Neural progenitor cell (in vitro differentiated cells): ENCODE measurements around the genes FIZ1 and NLRP8.

GRCh38 chr19:55088560-55089120 is 13.0 kb downstream of the EPS8L1 start:
- RAMPAGE, long total RNA: no peak

- RAMPAGE, long total RNA: no peak
Measured at GRCh38 chr19:55094193-55094484, 18.5 kb downstream of the EPS8L1 start.

GRCh38 chr19:55172554-55173137 is 6.2 kb upstream of the DNAAF3 start:
- RAMPAGE, long total RNA: no peak

DNA sequence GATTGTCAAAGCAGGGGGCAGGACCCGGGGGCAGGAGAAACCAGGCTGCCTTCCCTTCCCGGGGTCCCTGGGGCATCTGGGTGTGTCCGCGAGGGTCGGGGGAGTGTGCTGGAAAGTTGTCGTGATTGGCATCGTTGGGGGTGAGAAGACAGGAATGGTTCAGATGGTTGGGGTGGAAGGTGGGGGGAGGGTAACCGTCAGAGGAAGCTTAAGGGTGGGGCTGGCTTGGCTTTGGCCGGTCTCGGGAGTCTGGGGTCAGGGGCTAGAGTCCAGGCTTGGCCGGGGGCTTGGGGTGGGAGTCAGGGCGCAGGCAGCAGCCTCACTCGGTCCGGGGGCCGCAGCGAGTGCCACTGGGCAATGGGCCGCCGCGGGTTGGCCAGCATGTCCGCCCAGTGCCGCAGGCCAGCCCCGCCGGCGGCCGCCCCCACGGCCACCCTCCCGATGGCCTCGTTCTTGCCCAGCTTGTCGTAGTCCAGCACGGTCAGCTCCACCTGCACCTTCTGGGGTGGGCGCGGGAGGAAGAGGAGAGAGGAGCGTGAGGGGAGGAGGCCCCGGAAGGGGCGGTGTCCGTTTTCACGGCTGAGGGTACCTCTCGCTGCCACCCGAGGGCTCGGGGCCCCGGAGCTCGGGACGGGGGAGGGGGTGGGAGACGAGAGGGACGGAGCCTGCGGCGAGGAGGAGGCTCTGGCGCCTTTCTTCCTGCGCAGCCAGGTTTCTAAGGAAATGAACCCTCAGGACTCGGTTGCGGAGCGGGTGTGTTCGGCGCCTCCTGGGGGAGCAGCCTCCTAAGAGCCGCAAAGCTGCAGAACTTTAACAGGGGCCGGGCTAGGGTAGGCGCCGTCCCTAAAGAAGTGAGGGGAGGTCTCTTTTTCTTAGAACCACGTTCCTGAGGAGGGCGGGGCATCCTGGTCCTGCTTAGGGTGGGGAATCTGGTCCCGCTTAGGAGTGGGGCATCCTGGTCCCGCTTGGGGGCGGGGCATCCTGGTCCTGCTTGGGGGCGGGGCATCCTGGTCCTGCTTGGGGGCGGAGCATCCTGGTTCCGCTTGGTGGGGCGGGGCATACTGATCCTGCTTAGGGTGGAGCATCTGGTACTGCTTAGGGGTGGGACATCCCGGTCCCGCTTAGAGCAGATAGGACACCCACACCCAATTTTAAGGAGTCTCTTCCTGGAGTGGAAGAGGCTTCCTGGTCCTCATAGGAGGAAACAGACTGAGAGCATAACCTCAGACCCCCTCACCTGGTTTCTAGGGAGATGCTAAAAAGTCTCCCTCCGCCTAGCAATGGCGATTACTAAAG is 6.5 kb downstream of the SYT5 start:
- RAMPAGE, long total RNA: no peak

DNA sequence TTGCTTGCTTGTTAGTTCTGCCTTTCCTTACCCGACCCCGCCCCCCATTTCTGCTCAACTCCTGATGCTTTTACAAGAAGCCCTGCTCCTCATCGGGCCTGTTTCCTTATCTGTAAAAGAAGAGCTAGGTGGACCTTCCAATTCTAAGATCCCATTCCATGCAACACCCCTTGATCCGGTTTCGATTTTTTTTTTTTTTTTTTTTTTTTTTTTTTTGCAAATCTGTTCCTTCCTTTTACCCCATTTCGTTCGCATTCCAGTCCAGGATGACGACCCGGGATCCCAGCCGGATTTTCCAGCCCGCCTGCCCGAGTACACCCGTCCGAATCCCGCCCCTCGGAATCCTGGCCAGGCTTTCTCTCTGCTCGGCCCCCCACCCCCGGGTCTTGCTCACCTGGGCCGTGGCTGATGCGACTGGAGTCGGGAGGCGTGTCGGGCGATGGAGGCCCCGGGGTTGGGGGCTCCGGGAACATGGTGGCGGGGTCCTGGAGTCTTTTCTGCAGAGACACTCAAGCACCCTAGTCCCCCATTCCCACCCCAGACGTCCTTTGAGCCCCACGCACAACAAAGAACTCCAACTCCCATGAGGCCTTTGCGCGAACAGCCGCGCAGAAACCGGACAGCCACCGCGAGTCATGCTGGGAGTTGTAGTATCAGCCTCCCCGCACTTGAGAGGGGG is 1.4 kb downstream of the SYT5 start:
- RAMPAGE, long total RNA: no peak

DNA sequence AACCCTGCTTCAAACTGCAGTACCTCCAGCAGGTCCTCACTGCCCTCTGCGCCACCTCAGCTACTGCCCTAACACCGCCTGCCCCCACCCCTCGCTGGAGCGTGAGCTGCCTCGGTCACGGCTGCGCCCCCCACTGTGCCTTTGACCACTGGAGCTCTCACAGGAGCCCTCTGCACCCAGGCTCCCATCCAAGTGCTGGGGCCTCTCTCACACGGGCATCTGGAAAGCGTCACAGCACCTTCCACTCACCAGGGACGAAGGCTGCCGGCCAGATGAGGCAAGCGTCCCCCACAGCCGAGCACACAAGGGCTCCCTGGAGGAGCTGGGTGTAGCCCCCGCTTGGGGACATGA is 646 bp downstream of the TMEM86B start:
- RAMPAGE, long total RNA: no peak

DNA sequence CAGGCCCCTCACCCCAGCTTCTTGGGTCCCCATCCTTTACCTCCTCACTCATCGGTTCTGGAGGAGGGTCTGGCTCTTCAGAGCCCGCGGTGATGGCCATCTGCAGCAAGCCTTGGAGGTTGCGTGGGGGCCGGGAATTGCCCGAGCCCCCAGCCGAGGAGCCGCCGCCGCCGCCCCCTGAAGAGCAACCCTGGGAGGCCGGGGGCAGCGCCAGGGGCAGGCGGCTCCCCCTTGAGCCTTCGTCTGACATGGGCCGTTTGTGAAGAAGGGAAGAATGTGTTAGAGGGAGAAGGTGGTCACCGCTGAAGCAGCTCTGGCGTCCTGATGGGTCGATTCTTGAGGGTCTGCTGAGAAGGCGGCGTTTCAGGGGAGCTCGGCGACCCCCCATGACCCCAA is 553 bp downstream of the HSPBP1 start:
- RAMPAGE, long total RNA: no peak

DNA sequence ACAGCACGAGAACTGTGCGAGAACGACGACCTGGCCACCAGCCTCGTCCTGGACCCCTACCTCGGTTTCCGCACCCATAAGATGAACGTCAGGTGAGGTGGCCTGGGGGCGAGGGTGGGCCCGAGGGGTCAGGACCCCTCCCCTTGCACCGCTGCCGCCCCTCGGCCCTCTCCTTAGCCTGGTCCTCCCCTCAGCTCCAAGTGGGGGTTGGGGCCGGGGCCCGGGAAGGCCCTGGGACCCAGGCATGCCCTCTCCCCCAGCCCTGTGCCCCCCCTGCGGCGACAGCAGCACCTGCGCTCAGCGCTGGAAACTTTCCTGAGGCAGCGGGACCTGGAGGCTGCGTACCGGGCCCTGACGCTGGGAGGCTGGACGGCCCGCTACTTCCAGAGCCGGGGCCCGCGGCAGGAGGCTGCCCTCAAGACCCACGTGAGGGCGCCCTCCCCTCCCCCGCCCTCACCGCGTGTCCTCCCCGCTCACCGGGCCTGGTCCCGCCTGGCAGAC is 2.3 kb downstream of the KMT5C start:
- RAMPAGE, long total RNA: no peak

DNA sequence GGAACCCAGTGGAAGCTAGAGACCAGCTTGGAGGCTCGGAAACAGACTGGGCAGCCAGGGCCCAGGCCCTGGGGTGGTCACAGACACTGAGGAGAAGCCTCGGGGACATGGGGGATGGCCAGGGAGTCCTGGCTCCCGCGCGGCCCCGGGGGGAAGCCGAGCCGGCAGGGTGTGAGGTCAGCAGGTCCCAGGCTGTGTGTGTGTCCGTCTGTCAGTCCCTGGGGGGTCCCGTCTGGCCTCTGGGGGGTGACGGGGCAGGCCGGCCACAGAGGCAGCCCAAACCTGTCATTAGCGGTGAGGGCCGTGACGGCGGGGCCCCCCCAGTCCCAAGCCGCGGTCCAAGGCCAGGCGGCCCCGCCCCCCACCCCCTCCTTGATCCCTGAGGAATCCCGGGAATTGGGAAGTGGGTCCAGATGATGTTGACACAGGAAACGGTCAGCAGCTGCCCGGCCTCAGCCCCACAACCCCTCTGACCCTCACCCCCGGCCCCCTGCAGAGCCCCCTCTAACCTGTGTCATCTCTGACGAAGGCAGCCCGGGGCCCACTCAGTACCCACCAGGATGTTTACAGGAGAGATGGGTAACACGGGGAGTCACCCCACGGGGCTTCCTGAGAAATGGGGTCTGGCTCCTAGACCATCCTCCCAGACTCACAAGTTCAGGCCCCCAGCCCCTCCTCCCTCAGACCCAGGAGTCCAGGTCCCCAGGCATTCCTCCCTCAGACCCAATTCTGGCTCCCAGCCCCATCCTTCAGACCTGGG is 2.3 kb upstream of the TMEM190 start:
- RAMPAGE, long total RNA: no peak

DNA sequence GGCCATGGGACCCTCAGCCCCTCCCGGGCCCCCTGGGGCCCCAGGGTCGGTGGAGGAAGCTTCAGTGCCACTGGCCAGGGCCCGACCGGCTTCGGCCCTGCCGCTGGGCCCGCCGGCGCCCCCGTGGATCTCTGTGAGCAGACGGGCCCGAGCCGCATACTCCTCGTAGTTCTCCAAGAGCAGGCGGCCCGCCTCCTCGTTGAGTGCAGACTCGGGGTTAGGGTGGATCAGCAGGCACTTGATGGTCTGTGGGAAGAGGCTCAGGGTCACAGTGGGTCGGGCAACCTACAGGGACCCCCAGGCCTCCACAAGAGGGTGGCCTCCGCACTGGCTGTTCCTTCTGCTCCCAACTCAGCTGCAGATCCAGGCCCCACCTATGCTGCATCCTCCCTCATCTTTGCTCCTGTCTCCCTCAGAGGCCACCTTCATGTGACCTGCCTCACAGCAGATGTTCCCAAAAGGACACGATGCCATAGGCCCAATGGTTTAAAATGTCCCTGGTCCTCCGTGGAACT is 6.0 kb downstream of the UBE2S start:
- RAMPAGE, long total RNA: no peak

DNA sequence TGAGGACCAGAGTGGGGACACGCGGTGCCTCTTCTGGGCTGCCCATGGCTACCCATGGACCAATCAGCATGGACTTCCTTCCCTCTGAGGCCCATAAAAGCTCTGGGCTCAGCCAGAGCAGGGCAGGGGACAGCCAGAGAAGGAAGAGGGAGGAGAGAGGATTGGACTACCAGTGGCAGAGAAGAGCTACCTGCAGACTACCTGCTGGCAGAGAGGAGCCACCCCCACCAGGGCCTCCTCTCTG is 12.2 kb upstream of the UBE2S start:
- RAMPAGE, long total RNA: no peak

GRCh38 chr19:55493957-55494355 is 5.7 kb downstream of the SSC5D start:
- RAMPAGE, long total RNA: no peak

DNA sequence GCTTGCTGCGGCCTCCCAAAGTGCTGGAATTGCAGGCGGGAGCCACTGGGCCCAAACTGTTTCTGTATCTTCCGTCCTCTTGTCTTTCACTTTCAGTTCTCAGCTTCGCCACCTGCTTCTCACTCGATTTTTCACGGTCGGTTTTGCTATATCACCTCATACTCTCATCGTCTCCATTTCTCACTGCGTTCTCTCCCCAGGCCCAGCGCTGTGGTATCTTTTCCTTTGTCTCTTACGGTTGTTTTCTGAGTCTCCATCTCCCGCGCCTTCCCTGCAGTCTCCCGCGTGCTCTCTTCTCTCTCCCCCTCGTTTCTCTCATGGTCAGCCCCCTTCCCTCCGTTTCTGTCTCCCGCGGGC is 14.9 kb downstream of the SSC5D start:
- RAMPAGE, long total RNA: no peak

DNA sequence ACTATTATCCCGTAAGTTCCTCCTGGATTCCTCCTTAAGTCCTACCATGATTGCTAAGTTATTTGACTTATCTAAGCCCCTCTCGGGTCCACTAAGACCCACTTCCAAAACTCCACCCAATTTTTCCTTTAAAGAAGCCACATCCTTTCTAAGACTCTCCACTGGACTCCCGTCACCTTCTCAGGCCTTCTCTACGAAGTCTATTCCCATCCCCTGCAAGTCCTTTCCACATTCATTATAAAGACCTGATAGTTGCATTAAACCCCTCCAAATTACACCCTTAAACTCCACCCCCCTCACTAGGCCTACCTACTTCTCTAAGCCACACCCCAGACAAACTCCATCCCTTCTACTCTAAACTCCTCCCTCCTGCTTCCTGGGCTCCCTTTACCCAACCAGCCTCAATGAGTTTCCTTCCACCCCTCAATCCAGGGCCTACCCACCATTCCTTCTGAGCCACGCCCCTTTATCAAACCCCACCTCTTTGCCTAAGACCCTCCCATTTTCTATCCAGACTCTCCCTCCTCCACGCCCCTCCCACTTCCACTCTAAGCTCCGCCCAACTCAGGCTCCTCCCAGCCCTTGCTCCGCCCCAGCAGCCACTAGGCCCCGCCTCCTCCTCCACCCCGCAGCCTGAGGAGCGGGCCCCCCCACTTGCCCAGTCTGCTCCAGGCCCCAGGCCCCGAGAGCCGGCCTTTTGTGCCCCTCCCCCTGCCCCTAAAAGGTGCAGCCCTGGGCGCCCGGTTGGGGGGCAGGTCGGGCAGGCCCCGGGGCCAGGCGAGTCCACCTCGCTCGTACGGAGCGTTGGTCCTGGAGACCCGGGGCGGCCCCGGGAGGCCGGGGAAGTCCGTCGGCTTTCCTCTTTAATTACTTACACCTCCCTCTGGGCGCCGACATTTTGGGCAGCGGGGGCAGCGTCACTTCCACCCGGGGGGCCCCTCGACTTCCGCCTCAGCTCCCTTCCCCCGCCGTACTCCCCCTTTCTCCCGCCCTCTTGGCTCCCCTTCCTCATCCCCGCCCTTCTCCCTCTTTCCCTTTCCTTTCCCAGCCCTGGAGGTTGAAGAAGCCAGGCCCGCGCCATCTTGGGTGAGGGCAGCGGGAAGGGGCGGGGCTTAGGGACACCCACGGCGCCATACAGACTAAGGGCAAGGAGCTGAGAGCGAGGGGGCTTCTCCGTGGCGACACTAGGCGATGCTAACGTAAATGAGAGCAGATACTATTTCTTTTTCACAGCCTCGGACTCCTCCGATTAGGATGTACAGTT is at the start of gene FIZ1:
FIZ1 (minus strand) TSS at position 919 of the 1,264 bp plus-strand sequence.
- RAMPAGE, long total RNA: no peak

GRCh38 chr19:55601071-55601555 is 1.0 kb downstream of the ZNF524 start:
- RAMPAGE, long total RNA: no peak

GRCh38 chr19:55638998-55639449 is 1.8 kb upstream of the ZNF580 start:
- RAMPAGE, long total RNA: no peak

- RAMPAGE, long total RNA: no peak
Measured at GRCh38 chr19:55683416-55684339, 8.7 kb downstream of the EPN1 start.

- RAMPAGE, long total RNA: no peak
Measured at GRCh38 chr19:55704077-55704922, 29.3 kb downstream of the EPN1 start.

GRCh38 chr19:55947675-55948000 is at the start of gene NLRP8:
NLRP8 (plus strand) TSS chr19:55947832.
- RAMPAGE, long total RNA: no peak

DNA sequence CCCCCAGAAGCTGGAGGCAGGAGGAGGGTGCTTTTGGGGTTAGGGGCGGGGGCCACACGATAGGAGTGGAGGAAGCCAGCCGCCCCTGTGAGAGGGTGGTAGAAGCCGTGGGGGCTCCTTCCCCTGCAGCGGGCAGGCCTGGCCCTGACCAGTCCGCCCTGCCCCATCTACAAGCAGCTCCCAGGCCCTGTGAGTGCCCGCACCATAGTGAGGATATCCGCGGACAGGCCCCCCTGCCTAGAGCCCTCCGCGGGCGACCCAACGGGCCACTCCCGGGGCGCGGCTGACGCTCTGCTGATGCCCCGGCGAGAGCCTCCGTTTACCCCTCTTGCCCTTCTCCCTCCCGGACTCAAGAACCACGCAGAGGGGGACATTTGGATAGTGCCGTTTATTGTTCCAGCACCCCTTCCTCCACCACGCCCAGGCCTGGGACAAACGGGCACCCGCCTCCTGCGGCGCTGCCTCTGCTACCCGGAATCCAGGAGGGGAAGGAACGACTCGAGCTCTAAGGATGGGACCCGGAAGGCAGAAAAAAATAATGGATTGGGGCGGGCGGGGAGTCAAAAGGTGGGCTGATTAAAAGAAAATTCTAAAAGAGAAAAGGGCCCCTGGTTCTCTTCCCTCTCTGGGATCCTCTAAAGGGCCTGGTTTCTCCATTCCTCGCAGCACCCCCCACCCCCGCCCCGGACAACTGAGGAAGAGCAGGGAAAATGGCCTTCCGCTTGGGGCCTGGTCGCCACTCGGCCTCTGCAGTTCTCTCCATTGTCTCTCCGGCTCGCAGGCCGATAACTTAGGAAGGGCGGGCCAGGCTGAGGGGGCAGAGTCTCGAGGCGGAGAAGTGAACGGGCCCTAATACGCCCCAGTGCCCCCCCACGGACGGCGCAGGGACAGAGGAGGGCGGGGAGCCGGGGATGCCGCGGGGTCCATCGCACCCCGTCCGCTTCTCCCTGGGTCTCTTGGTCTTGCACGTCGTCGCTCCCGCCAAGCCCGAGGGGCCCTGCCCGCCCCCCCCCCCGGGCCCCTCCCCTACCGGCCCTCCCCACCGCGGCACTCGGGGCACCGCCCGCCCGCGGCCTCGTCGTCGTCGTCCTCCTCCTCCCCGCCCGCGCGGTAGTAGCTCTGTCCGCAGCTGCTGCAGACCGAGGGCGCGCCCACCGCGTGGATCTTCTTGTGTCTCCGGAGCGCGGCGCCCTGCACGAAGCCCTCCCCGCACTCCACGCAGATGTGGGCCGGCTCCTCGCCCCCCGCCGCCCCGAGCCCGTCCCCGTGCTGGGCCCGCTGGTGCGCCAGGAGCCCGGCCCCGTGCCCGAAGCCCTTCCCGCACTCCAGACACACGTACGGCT is 33.6 kb downstream of the ZNF787 start:
- RAMPAGE, long total RNA: no peak